AG04449 (cell line): Measurements from ENCODE around the gene THAP5.

GRCh38 chr7:107744719-107745035, 735 bp downstream of the CBLL1 start:
- RRBS: no CpG with 5 or more reads among the region's 5 CpGs

- RRBS: no CpG with 5 or more reads among the region's 2 CpGs
Observed at GRCh38 chr7:107995029-107995562, 7.9 kb downstream of the LAMB1 start.

DNA sequence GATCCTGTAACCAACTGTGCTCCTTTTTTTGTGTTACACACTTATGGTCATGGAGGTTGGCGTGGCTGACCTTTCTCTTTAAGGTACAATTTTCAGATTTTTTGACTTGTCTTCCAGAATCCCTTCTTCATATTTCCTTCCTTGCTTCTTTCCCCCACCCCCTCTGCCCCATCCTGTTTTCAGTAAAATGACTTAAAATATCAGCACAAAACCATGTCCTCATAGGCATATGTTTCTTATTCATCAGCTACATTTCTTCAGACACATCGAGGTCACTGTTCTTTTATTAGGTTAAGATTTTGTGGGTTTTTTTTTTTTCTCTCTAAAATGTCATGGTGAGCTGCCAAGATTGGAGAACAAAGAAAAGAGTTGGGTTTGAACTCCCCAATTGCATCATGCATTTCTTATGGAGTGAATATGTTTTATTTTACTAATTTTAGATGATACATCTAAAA, 35.9 kb downstream of the LAMB4 start:
- RRBS: no CpG with 5 or more reads among the region's 2 CpGs

DNA sequence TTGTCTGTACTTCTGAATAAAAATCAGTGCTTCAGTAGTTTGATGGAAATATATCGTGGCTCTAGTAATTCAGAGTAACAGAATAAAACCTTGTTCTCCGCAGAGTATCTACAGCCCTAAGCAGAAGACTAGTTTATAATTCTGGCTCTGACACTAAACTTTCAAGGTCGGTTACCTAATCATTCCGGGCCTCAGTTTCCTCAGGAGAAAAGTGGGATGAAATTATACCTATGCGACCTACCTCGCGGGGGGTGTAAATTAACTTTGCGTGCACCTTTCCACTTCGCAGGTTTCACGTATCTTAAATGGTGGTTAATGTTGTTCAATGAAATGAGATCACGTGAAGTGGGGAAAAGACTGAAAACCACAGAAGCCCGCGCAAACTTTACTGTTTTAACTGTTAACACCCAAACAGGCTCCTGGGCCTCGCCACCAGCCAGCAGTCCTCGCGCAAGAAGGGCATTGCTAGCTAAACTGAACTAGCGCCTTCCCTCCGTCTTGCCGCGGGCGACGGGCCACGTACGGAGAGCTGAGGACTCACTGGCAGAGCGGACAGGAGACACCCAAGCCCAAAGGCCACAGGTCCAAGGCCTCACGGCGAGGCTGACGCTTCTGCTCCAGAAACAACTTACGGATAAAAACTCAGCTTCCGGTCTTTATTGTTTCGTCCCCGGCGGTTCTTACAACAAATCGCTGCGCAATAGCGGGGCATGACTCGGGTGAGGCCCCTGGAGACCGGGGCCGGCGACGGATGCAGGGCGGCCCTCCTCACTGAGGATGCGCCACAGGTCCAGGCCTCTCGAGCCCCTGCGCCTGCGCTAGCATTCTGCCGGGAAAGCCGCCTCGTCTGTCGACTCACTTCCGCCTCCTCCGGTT, at the start of gene THAP5:
THAP5 (minus strand) TSS at position 849 of the 876 bp plus-strand sequence.
- RRBS: under 1% methylated on average over 12 of the region's 52 CpGs

GRCh38 chr7:108613893-108614404, 44.3 kb downstream of the DNAJB9 start:
- RRBS: no CpG with 5 or more reads among the region's 4 CpGs

DNA sequence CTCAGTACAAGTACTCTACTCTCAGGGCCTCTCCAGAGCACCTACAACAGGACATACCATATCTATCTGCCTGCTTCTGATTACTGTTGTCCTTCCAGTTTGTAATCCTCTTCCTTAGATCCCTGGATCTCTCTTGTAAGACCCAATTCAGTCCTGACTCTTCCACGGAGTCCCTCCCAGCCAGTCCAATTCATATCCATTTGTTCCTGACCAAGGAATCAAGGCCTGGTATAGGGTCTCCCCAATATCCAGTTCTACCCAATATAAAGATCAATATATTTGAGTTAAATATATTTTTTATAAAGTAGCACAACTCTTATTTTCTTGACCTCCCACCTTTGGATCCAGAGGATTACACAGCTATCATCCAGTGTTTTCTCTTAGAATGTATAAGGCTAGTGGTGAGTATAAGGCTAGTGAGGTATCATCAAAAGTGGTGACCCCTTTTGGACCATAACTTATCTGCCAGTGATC, 416.1 kb upstream of the LRRN3 start:
- RRBS: no CpG with 5 or more reads among the region's 1 CpG

DNA sequence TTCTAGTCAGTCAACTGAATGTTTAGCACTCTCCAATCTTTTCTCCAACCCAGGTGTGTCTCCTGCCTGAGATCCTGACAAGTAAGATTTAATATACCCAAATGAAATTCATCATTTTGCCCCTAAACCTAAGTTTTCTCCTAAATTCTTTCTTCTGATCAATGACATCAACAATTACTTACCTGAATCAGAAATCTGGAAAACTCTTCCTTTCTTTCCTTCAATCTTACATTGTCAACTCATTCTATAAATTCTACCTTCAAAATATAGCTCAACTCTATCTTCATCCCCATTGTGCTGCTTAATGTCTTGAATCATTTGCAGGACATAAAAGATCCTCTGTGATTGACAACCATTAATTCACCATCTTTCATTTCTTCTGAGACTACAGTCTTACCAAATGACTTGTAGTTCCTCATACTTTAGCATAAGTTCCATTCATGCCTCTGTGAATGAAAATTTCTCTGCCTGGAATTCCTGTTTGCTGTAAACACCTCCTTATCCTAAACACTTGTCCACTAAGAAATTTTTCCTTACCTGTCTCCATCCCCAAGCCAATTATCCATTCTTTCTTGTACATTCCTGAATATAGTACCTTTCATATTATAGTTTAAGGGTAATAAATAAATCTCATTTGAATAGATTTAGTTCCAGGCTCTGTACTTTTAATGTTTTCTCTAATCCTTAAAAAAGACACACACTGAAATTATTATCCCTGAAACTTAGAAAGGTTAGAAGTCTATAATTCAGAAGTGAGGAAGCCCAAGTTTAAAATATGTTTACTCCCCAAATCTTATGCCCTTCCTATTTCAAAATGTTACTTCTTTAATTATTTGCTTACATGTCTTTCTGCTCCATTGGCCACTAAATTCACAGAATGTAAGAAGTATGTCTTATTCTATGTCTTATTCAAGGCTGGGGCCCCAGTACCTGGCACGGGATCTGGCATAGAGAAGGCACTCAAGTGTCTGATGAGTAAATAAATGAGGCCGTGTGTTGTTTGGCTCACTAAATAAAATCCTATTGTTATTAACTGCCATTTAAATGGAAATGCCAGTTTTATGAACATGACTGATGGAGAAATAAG, 268.6 kb upstream of the LRRN3 start:
- RRBS: no CpG with 5 or more reads among the region's 2 CpGs

DNA sequence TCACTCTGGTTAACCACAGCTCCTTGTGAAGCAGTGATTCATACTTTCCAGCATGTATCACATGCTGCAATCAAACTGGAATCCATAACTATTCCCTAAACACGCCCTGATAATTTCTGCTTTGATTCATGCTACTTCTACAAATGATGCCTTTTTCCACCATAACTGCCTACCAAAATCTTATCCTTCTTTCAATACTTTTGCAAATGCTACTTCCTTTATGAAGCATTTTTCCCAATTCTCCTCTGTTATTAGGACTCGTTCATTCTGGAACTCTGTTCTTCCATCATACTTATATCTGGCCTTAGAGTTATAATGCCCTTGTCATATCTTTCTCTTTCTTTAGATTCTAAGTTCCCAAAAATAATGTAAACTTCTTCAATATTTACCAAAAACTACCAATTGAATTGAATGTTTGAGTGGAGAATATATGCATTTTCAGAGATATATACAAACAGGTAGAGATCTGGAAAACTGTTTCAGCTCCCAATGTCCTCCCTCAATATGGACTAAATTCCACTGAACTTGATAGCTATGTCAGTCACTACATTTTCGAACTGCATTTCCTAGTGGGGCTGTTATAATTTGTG, 107.7 kb downstream of the LRRN3 start:
- RRBS: no CpG with 5 or more reads among the region's 3 CpGs

DNA sequence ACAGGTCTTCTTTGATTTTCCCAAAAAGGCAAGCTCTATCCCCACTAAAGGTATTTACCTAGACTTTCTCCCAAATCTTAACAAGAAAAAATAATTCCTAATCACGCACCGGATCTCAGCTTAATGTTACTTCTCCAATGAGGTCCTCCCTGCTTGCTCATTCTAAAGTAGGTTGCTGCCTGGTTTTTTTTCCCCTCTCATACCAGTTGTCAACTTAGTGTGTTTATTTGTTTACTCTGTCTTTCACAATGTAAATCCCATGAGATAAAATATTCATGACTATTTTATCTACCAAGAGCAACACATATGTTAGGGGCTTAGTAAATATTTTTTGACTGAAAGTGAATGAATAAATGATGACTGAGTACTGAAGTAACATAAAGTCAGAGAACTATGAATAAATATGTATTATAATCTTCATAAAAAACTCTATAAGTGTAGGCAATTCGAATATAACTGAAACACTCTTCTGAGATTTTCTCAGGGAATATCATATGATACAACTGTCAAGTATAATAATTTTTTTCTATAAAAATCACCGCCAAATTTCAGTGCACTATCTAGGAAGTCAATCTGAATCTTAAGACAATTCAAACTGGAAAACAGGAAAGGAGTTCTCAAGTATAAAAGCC, 140.6 kb downstream of the LRRN3 start:
- RRBS: no CpG with 5 or more reads among the region's 4 CpGs

GRCh38 chr7:111343091-111343652, 219.1 kb downstream of the IMMP2L start:
- RRBS: no CpG with 5 or more reads among the region's 4 CpGs

DNA sequence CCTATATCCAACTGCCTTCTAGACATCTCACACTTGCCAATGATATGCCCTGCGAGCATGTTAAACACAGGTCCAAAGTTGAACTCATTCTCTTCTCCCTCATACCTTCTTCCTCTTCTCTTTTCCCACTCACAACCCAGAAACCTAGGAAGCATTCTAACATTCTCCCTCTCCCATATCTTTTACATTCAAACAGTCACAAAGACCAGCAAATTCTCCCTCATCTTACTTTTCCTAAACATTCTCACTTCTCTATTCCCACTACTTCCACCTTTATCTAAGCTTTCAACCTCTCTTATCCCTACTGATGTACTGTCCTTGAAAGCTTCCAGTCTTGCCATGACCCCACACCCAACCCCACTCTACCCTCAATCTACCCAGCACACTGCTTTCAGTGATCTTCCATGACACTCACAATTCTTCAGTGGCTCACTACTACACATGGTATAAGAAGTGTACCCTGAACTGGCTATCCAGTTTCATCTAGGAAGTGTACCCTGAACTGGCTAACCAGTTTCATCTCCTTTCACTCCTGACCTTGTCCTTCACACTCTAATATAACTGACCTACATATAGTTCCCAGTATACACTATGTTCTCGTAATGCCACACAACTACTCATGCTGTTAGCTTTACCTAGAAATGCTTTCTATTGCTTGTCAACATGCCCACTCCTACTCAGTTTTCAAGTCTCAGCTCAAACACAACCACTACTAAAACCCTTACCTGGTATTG, 5.3 kb downstream of the IMMP2L start:
- RRBS: no CpG with 5 or more reads among the region's 2 CpGs

GRCh38 chr7:111860380-111861017, 298.2 kb upstream of the IMMP2L start:
- RRBS: no CpG with 5 or more reads among the region's 8 CpGs

GRCh38 chr7:111969905-111970432, 236.2 kb downstream of the DOCK4 start:
- RRBS: no CpG with 5 or more reads among the region's 3 CpGs

GRCh38 chr7:112111727-112112223, 94.4 kb downstream of the DOCK4 start:
- RRBS: no CpG with 5 or more reads among the region's 3 CpGs

GRCh38 chr7:112204904-112205300, 1.3 kb downstream of the DOCK4 start:
- RRBS: no CpG with 5 or more reads among the region's 9 CpGs

DNA sequence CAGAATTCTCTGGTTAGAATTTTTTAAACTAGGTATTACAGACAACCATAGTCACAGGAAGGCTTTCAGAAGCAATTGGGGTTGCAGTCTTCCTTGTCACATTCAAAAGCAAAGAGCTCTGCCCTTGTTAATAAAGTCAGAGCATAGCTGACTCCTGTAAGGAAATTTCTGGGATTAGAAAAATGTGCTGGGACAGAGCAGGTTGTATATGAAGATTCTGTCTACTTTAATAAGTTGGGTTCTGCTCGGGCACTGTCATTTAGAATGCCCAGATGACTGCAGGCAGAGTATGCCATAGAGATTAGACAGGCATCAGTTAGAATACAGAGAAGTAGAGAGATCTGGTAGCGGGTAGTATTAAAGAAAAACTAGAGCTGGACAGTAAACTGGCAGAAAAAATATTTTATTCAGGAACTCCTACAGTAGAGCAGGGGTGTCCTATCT, 17.3 kb downstream of the ZNF277 start:
- RRBS: no CpG with 5 or more reads among the region's 2 CpGs

DNA sequence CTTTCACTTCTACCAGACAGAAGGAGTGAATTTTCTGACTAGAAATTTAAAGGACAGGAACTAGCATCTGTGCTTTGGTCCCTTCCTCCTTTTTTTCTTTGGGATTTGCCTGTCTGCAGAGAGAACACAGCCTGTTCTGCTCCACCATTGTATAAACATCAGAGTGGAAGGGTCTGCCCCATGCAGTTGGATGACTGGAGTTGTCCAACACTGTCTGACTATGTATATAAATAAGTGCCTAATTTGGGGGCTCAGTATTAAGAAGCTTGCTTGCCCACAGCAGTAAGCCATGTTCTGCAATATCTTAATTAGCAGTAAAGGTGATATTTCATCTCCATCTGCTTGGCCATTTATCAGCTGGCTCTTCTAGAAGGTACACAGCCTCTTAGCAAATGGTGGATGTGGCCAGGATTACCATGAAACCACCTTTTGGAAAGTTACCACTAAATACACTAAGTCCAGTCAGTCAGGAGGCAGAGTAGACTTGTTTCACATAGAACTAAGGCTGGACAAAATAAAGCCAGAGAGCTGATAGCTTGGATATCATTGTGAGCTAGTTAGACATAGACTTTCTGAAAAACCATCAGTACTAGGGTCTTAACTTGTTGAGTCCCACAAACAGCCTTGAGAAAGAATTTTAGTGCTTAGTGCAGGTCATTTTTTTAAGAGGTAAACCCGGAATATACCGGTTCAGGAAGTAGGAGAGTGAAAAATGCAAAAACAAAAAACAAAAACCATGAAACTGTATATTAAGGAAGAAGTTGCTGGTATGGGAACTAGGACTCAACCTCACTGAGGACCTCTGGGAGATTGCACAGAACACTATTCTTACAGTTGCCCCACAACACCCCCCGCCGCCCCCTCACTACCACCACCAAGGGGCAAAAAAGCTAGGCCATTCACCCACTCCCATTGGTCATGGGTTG, 100.7 kb upstream of the IFRD1 start:
- RRBS: no CpG with 5 or more reads among the region's 4 CpGs

DNA sequence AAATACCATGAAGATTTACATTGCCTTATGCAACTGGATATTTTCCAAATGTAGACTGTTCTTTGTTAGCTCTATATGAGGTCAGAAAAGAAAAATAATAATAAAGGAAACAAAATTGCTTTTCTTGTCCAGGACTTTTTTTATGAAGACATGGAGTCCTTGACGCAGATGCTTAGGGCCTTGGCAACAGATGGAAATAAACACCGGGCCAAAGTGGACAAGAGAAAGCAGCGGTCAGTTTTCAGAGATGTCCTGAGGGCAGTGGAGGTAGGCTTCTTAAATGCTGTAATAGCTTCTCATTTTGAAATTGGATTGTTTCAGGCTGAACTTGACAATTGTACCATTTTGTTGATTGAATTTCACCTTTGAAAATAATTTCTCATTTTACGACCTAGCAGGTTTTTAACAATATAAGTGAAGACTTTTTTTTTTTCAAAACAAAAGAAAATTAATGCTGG, 12.9 kb upstream of the LSMEM1 start:
- RRBS: no CpG with 5 or more reads among the region's 4 CpGs

GRCh38 chr7:112788055-112788647, 2.0 kb downstream of the TMEM168 start:
- RRBS: no CpG with 5 or more reads among the region's 3 CpGs